Psoas muscle (tissue), 2 donors: ENCODE measurements around a stretch of chr5.

DNA sequence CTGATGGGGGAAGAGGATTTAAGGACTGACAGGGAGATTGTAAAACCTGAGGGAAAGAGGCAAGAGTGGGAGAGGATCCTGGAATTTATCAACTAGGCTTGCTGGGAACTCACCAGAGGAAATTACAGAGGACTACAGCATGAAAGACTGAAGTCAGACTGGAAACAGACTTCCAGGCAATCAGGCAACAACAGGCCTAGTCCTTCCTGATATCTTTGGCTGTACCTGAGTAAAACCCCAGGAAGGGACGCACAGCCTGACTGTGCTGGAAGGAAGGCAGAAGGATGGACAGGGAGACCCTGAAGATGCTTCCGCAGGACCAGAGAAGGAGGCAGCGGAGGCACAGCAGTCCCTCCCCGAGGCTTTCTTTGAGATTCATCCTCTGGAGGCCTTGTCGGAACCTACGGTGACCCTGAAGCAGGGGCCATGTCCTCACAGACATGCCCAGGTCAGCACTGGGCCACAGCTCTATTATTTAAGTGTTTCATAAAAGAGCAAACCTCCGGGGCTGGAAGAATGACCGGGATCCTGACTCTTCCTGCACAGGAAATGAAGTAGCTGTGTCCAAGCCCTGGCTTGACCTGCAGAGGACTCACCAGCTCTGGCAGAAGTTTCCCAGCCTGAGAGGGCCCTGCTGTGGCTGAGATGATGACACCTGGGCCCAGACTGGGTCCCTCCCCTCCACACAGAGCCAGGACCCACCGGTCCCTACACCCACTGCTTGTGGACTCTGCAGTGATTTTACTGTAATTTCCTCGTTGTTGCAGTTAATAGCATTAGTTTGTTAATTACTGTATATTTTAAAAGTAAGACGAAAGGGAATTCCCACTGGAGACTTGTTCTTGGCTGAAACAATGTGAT is 72.4 kb downstream of the PCDH1 start:
- PRO-cap, 2 experiments, result no peak in any of the 2 experiments

GRCh38 chr5:141825044-141825632 is 53.1 kb downstream of the PCDH1 start:
- PRO-cap, 2 experiments, result no peak in any of the 2 experiments

DNA sequence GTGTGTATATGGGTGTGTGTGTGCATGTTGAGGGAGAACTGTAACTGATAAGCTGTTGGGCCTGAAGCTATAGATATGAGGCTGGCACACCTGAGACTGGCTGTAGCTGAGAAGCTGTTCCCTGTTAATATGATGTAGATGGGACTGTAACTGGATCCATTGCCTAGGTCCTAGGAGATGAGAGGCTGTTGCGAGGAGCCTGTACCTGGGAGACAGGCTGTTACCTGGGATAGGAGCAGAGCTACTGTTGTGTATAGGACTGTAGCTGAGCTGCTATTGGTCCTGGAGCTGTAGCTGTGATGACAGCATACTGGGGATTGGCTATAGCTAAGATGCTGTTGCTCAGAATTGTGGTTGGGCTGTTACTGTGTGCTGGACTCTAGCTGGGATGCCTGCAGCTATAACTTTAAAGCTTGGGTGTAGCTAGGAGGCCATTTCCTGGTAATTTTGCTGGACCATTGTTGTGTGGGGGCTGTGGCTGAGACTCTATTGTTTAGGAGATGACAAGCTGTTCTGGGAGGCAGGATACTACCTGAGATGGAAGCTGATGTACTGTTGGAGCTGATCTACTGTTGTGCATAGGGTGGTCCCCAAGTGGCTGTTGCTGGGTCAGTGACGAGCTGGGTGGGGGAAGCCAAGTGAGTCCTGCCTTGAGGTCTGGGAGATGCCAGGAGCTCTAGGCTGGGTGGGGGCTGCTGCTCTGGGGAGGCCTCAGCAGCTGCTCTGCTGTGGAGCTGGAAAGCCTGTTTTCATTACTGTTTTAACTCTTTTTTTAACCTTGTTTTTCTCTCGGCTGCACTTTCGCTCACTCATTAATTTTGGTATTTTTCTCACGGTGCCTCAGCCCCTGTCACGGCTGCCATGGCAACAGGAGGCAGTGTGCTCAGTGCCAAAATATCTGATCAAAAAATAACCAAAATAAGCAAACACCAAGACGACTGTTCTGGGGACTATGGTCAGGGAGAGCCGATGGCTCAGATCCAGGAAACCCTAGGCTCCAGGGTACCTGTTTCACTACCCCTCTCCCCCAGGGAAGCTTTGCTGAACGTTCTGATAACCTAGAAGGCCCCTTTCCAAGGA is 2.9 kb upstream of the PCDH1 start:
- PRO-cap, 2 experiments, result no peak in any of the 2 experiments

GRCh38 chr5:141996879-141997613 is 15.8 kb downstream of the GNPDA1 start:
- PRO-cap, 2 experiments, result no peak in any of the 2 experiments

DNA sequence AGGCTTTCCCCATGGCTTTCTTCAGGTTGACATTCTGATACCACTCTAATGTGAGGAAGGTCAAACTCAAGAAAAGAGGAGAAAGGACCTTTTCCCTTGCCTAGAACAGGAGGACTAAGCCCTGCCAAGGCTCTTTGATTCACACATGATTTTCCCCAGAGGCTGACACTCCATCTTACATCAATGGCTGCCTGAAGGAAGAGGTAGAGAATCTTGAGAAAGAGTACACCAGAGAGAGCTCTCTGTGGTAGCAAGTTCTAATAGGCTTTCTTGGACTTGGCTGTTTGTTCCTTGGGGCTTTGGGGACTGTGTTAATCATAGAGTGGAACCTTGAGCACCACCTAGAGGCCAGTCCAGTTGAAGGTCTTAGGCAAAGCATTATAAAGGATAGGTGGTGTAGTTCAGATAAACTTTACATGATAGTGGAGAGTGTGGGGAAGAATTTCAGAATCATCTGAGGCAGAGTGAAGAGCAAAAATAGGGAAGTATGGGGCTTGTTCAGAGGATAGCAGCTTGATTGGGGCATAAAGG is 36.7 kb downstream of the NDFIP1 start:
- PRO-cap, 2 experiments, result no peak in any of the 2 experiments

DNA sequence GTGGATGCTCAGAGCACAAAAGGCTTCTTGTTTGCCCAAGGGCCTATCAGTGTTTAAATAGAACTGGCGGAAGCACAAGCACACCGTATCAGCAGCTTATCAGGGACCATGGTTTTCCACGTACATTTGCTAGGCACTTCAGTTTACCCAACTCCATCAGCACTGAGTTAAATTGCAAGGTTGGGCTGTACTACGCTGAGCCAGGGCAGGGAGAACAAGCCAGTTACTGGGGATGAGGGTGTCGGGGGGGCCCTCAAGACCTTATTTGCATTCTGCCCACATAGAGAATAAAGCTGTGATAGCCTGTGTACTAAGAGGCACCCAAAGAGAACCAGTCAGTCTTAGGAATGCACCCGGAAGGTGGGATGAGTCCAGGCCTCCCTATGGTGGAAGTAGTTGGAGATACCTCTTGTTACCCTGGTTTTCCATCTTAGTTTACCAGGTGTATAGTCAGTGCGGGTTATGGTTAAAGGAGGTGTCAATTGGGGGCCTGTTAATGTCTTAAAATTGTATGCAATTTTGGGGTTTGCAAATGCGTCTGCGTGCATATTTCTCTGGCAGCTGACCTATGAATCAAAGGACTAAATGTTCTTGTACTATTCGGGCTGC is 57.9 kb downstream of the NDFIP1 start:
- PRO-cap, 2 experiments, result no peak in any of the 2 experiments

DNA sequence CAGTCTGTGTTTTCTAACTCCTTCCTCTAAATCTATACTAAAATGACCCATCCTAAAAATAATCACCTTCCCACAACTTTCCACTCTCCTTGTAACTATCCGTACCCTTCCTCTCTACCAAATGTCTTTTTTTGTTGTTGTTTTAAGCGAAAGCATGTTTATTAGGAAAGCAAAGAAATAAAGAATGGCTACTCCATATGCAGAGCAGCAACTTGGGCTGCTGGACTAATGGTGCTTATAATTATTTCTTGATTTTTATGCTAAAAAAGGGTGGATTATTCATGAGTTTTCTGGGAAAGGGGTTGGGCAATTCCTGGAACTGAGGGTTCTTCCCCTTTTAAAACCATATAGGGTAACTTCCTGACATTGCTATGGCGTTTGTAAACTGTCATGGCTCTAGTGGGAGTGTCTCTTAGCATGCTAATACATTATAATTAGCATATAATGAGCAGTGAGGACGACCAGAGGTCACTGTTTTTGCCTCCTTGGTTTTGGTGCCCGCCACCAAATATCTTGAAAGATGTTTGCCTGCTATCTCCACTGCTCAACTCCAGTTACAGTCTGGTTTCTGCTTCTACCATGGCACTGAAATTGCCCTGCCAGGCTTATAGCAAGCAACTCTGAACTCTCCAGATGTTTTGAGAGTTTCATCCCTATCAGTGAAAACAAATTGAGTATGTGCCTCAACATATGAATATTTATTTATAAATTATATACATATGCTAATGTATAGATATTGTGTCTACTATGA is 121.9 kb upstream of the SPRY4 start:
- PRO-cap, 2 experiments, result no peak in any of the 2 experiments

- PRO-cap, 2 experiments, result no peak in any of the 2 experiments
Measured at GRCh38 chr5:142507262-142508264, 178.3 kb downstream of the FGF1 start.

- PRO-cap, 2 experiments, result no peak in any of the 2 experiments
Measured at GRCh38 chr5:142792489-142793147, 22.4 kb downstream of the ARHGAP26 start.

- PRO-cap, 2 experiments, result no peak in any of the 2 experiments
Measured at GRCh38 chr5:142843066-142844006, 73.2 kb downstream of the ARHGAP26 start.

GRCh38 chr5:142866937-142867231 is 96.7 kb downstream of the ARHGAP26 start:
- PRO-cap, 2 experiments, result no peak in any of the 2 experiments

GRCh38 chr5:142906789-142908016 is 137.0 kb downstream of the ARHGAP26 start:
- PRO-cap, 2 experiments, result no peak in any of the 2 experiments

- PRO-cap, 2 experiments, result no peak in any of the 2 experiments
Measured at GRCh38 chr5:142925474-142926252, 155.5 kb downstream of the ARHGAP26 start.

GRCh38 chr5:142954657-142955491 is 184.7 kb downstream of the ARHGAP26 start:
- PRO-cap, 2 experiments, result no peak in any of the 2 experiments

GRCh38 chr5:142957281-142958134 is 187.3 kb downstream of the ARHGAP26 start:
- PRO-cap, 2 experiments, result no peak in any of the 2 experiments

DNA sequence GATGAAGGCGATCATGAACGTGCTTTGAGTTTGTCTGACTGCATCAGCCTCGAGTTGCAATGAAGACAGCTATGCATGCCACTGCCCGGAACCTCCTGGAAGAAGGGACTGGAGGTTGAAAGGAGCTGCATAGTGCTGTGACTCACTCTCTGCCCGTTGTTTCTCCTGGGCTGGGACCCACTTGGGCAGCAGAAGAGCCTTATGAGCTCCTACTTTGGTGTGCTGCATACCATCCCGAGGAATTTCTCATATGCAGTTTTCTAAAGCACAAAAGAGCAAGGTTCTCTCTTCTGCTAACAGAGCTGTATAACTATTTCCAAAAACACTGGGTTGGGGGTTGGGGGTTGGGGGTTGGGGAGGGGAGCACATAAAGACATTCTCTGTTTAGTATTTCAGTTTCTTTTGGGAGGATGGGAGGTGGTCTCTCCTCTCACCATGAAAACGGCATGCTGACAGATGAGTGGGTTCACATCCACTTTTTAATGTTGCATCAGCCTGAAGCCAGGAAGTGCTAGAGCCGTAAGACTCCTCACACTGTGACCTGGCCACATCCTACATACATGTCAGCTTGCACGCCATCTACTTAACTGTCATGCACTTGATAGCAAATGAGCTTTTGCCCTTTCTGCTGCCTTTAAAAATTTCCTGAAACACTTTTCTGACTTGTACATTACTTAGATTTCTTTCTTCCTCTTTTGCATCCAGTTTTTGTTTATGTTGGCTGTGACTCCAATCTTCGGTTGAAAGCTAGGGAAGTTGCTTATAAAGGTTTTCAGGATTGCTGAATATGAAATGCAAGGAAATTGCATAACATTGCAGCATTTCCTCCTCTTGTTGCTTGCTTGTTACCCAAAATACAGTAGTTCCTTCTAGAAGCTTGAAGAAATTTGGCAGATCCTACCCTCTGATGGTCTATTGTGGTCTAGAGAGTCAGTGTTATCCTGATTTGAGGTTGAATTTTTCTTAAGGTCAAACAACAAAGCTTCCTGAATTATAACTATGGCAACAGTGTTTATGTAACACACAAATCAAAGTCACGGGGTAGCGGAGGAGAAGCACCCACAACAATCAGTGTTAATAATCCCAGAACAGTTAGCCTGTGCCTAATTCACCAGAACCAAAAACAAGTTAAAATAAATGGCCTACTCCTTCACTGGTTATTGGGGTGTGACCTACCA is 232.3 kb downstream of the ARHGAP26 start:
- PRO-cap, 2 experiments, result no peak in any of the 2 experiments

GRCh38 chr5:143040274-143040923 is 270.2 kb downstream of the ARHGAP26 start:
- PRO-cap, 2 experiments, result no peak in any of the 2 experiments

GRCh38 chr5:143118918-143119818 is 284.3 kb downstream of the NR3C1 start:
- PRO-cap, 2 experiments, result no peak in any of the 2 experiments

- PRO-cap, 2 experiments, result no peak in any of the 2 experiments
Measured at GRCh38 chr5:143213789-143214207, 189.7 kb downstream of the NR3C1 start.

- PRO-cap, 2 experiments, result no peak in any of the 2 experiments
Measured at GRCh38 chr5:143234215-143234810, 169.2 kb downstream of the NR3C1 start.